A375 (cell line): ENCODE measurements around the genes AKR1C4 and CALML5.

GRCh38 chr10:3636396-3637315 lies 148.4 kb downstream of the KLF6 start:
- RAMPAGE, long total RNA = no peak

DNA sequence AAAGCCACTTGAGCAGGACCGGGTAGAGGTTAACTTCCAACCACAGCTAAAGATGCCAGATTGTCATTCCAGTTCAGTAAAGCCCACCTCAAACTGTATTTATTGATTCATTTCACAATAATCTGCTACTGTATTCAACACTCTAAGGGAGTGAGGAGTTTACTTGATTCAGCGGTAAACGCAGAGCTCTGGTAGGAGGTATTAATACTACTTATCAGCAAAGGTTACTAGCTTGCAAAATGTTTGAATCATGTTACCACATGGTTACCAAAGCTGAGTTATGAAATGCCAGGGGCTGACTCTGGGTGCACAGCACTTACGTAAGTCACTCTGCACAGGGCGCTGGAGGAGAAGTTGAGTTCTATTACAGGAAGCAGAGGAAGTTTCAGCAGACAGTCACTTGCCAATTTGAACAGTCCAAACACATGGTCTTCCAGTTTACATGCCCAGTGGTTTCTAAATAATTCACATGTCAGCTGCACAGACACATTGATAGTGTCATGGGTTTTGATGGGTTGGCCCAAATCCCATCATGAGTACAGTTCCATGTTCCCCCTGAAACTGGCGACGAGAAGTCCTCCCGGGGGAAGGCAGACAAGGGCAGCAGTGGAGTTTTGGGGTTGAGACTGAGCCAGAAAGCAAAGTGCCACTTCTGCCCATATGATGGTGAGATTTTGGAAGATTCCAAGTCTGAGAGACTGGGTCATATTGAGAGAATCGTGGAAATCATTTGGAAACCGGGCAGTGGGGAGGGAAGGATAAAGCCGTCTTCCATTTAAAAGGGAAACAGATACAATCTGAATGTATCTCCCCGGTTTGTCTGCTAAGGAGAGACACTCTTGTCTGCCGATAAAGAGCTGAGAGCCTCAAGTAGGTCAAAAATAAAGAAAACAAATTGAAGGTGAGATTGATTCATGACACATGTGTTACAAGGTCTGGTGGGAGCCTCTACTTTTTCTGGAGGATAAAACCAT lies 64.3 kb downstream of the KLF6 start:
- RAMPAGE, long total RNA = no peak

DNA sequence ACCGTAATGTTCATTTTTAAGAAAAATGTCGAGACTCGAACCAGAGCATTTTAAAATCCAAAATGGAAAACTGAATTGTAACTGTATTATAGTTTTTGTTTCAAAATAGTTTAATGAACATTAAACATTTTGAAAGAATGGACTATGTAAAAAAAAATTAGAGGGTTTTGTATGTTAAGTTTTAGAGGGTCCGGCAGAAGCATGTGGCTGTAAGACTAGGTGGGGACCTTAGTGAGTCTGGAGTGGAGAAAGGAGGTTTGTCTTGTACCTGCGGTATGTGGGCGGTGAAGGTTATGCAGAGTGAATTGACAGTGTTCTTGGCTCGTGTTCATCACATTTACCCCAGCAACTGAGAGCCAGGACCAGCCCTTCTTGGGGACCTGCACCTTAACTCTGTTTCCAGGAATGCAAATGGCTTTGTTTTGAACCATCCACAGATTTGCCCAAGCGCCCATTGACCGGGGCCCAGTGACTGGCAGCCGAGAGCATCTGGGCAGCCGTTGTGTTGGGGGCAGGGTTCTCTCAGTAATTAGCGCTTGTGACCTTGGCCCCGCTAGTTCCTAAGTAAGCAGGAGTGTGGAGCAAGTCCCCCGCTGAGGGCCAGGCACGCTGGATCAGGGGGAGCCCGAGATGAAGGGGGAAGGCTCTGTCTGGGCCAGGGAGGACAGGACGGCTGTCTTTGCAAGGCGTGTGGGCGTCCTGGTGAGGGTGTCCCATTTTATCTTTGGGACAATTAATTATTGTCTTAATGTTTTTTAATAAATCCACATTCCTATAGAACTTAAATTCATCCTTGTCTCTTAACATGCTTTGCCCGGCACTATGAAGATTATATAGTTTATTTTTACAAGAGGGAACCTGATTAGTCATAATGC lies 1.5 kb upstream of the KLF6 start:
- RAMPAGE, long total RNA = no peak

DNA sequence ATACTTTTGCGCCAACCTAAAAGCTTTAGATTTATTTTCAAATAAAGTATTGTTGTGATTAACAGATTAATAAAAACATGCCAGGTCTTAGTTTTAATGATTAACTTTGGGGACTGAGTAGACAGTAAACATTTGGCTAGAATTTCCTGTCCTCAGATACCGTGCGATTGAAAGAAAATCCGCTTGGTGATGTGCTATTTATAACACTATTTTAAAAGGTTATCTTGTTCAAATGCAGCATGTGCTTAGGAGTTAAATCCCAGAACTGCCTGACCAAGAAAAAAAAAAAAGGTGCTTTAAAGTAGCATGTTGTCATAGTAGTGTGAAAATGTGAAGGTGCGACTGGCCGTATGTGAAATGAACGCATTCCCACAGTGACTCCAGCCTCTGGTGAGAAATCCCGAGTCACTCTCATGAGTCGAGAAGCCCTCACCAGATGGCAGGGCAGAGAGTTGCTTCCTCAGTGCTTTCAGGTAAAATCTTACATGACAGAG lies 18.2 kb upstream of the KLF6 start:
- RAMPAGE, long total RNA = no peak

- RAMPAGE, long total RNA = no peak
Observed at GRCh38 chr10:3904461-3904849, 119.4 kb upstream of the KLF6 start.

- RAMPAGE, long total RNA = no peak
Observed at GRCh38 chr10:3907438-3907994, 122.5 kb upstream of the KLF6 start.

GRCh38 chr10:3942532-3943252 lies 157.7 kb upstream of the KLF6 start:
- RAMPAGE, long total RNA = no peak

DNA sequence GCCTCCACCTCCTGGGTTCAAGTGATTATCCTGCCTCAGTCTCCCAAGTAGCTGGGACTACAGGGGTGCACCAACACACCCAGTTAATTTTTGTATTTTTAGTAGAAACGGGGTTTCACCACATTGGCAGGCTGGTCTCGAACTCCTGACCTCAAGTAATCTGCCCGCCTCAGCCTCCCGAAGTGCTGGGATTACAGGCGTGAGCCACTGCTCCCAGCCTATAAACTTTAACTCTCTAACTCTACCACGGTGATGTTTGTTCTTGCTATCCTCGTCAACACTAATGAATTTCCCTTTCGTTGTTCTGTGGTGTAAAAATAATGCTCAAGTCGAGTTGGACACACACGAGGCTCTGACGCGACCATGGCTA lies 166.8 kb upstream of the KLF6 start:
- RAMPAGE, long total RNA = no peak

DNA sequence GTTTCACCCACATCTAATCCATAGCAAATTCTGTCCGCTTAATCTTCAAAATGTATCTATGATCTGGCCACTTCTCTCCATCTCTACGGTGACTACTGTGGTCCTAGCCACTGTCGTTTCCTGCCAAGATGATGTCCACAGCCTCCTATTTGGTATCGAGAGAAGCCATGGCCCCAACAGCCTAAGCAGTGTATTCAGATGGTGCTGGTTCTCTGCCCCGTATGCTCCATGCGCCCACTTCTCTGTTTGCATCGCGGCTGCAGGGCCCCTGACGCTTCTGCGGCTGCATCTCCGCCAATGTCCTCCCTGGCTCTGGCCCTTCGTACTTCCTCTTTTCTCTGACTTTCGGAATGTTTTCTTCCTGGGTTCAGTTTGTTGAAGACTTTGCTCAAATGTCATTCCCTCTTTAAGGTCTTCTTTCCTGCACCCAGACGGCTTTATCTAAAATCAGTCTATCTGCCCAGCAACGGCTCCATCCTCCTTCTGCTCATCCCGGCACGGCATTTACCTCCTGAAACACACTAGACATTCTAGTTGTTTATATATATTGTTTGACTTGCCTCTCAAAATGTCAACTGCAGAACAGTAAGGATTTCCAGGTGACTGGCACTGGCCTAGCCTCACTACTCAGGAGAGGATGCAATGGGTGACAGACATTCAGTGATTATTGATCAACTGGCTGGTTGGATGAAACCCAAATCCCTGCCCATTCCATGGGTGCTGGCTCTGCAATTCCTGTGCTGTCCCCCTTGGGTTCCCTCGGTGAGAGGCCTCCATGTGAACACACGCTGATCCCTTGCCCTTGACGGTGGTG lies 421.5 kb upstream of the KLF6 start:
- RAMPAGE, long total RNA = no peak

DNA sequence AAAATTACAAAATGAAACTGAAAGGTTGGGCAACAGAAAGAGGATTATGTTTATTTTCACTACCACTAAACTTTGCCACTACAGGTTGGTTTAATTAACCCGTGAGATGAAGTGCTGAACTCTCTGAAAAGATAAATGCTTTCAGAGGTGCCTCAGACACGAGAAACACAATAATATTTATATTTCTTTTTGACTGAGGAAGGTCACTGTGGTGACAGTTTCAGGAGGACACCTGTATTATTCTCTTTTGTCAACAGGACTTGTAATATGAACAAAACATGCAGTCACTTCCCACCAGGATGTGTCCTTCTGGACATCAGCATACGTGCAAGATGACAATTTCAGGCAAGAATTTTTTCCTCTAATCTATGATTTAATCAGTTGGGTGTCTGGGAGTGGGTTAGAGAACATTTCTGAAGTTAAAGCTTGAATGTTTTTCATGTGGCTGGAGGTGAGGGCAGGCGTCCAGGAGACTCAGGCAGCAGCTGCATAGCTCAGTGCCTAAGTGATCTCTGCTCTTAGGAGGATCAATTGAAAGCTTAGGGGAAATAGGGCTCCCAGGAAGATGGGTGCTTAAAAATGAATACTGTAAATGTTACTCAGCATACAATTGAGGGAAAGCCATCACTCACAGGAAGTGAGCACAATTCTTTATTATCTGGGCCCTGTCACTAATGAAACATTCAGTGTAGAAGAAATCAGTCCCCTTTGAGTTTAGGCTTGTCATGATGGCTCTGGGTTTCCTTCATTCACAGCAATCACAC lies 457.5 kb upstream of the KLF6 start:
- RAMPAGE, long total RNA = no peak

DNA sequence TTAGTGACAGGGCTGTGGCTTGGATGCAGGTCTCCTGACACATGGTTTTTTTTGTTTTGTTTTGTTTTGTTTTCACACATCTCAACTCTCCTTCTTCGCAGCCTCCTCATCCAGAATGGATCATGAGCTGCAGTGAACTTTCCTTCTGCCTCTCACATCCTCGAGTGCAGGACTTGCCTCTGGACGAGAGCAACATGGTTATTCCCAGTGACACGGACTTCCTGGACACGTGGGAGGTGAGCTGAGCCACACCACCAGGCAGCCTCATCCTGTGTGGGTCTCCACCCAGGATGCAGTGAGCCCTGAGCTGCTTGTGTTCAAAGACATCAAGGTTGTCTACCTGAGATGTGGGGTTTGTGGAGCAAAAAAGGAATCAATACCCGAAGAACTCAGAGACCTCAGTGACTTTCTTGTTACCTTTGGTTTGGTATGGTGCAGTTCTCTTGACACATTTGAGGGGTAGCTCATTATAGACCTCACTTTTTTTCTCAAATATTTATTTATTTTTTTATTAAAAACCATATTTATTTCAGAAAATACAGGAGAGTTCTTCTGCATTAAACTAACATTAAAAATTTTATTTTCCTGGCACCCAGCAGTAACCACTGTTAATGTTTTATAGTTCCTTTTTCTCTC lies 9.7 kb downstream of the AKR1E2 start:
- RAMPAGE, long total RNA = no peak

GRCh38 chr10:4849417-4850105 lies 23.6 kb downstream of the AKR1E2 start:
- RAMPAGE, long total RNA = no peak

- RAMPAGE, long total RNA = no peak
Observed at GRCh38 chr10:4867389-4867995, 41.5 kb downstream of the AKR1E2 start.

- RAMPAGE, long total RNA = no peak
Observed at GRCh38 chr10:4967884-4968494, 4.8 kb downstream of the AKR1C1 start.

DNA sequence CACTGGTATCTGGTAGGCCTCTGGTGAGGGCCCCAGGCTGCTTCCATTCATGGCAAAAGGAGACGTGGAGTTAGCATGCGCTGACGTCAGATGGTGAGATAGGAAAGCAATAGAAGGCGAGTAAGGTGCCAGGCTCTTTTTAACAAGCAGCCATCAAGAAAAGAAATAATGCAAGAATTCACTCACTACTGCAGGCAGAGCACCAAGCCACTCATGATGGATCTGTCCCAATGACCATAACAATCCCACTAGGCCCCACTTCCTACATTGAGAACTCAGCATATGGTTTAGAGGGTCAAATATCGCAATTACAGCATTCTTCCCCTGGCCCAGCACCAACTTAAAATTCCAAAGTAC lies 37.9 kb downstream of the AKR1C8 start:
- RAMPAGE, long total RNA = no peak

- RAMPAGE, long total RNA = no peak
Observed at GRCh38 chr10:5183722-5184359, 1.1 kb downstream of the AKR1C8 start.

- RAMPAGE, long total RNA = no peak
Observed at GRCh38 chr10:5195556-5196363, 877 bp upstream of the AKR1C4 start.

DNA sequence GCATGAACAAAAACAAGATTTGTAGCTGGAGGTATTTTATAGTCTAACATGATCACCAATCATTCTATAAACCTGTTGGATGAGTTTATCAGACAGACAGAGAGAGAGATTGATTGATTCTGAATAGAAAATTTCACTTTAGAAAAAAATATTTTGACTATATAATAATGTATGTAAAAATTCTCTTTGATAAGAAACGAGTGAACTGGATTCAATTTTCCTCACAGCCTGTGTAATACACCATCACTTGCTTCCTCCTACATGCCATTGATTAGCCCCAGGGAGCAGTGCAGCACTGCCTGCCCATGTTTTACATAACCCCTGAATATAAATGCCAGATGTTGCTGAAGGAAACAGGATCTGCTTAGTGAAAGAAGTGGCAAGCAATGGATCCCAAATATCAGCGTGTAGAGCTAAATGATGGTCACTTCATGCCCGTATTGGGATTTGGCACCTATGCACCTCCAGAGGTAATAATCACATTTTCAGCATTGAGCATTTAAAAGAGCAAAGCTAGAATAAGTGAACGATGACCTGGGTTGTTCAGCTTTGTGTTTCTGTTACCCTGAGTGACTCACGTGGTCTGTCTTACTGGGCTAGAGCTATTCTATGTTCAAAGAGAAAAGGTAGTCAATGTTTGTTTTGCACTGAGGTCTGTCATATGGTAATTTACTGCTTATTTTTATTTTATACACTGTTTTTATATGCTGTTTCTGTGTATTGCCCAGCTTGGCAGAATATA lies at the start of gene AKR1C4:
Gene AKR1C4 (plus strand): TSS at position 356 of the 742 bp plus-strand sequence.
- RAMPAGE, long total RNA = no peak

- RAMPAGE, long total RNA = no peak
Observed at GRCh38 chr10:5291549-5292967, 72.7 kb upstream of the UCN3 start.

GRCh38 chr10:5498667-5499826 lies at the start of gene CALML5:
Gene CALML5, minus strand, starts transcription at chr10:5499570.
- RAMPAGE, long total RNA = no peak